Neural crest cell (in vitro differentiated cells): ENCODE measurements around the gene MAP3K6.

- PRO-cap: no peak
These were observed 26.9 kb upstream of the PIGV start for GRCh38 chr1:26760748-26761366.

GRCh38 chr1:26797450-26798223, 9.9 kb downstream of the PIGV start:
- PRO-cap: no peak

DNA sequence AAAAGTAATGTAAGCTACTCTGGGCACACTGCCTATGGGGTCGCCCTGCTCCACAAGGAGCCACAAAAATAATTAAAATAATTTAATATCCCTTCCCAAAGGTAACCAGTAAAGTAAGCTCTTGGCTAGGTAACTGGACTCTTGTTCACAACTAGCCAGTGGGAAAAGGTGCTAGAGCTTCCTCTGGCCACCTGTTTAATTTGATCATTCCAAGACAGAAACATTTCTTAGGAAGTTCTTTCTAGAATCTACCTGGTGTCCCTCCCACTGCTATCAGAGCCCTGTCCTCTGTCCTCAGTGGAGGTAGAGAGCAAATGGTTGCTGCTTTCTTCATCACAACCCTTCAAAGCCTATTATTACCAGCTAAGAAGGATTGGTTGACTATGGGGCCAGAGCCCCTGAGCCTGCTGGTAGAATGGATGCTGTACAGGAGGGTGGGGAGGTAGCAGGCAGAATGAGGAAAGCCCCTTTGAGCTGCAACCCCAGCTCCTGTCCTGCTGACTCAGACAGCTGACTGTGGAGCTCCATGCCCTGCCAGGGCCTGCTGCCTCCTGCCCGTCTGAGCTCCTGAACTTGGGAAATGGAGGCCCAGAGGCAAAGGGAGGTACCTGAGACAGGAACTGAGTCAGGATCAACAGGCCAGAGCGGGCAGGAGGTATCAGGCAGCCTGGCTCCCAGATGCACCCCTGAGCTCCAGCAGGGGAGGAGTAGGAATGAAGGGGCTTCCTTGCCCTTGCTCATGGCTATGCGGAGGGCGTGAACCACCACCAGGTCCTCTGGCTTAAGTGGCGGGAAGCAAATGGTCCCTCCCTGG, 4.2 kb upstream of the SFN start:
- PRO-cap: no peak

DNA sequence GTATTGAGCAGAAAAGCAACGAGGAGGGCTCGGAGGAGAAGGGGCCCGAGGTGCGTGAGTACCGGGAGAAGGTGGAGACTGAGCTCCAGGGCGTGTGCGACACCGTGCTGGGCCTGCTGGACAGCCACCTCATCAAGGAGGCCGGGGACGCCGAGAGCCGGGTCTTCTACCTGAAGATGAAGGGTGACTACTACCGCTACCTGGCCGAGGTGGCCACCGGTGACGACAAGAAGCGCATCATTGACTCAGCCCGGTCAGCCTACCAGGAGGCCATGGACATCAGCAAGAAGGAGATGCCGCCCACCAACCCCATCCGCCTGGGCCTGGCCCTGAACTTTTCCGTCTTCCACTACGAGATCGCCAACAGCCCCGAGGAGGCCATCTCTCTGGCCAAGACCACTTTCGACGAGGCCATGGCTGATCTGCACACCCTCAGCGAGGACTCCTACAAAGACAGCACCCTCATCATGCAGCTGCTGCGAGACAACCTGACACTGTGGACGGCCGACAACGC, 511 bp downstream of the SFN start:
- PRO-cap: no peak

- PRO-cap: bidirectional peak, plus-strand start at chr1:26865385, minus-strand start at chr1:26865065
These were observed 1.9 kb downstream of the SFN start for GRCh38 chr1:26864546-26865622.

DNA sequence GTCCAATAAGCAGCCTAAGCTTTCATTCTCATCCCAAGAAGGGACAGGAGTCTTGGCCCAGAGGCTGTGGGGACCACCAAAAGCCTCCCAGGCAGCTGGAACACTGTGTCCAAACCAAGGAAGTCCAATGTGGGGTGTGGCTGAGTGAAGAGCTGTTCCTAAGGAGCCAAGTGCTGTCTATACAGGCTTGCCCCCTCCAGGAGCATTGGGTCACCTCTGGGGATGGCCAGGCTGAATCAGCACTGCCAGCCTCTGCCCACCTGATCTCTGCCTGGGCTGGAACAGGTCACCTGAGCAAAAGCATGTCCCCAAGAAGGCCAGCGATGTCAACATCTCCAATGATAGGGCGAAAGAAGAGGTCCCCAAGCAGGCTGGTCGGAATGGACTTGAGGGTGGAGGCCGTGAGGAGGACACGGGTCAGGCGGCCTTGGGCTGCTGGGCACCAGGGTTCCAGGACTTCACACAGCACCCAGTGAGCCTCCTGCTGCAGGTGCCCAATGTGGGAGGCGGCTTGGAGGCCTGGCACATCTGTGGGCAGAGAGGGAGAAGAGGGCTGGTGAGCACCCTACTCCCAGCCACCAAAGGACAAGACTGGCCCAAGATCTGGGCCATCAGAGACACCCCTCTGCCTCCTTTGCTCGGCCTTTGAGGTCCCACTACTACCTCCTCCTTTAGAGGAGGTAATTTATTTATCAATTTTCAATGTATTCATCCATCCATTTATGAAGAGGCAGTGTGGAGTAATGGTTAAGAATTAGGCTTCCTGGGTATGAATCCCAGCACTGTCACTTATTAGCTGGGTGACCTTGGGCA, 2.0 kb downstream of the NR0B2 start:
- PRO-cap: no peak

- PRO-cap: no peak
These were observed 1.5 kb upstream of the NR0B2 start for GRCh38 chr1:26915120-26915878.

DNA sequence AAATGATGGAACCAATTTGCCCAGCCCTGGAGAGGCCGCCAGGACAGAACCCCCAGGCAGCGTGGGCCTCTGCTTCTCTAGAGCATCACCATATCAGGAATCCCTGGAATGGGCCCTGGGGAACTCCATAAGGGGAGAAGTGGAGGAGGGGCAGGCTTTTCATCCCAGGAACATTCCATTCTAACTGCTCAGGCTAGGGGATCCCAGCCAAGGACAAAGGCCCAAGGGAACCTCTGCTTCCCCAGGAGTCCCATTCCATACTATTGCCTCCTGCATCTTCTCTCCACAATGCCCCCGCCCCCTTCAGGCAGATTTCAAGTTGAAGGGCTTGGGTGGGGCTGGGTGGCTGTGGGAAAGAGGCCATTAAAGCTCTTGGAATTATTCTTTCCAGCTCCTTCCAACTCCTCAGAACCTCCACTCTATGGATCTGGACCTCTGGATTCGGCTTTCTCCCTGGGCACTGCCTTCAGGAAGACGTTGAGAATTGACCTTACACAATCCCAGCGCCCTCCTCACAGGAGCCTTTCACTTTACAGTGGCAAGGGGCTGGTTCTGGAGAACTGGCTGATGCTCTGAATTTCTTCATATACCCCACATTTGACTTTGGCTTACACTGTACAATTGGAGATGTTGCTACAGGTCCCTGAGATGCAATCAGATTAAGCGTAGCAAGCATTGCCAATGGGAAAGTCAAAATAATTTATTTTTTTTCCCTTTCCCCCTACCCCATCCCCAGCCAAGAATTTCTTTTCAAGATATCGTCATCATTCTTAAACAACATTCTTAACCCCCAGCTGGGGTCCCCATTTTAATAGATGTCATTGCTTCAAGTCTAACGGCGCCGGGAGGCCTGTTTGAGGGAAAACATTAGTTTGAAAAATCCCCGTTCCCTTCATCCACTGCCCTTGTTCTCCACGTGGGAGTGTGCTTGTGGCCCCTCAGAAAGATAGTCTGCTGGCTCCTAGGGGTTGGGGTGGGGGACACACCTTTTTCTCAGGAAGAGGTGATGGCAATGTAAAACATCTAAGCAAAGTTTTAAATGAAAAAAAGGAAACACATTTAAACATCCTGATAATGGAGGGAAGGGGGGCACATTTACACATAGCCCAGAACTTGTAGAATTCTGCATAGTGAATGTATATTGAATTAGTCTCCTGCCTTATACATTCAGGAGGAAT, 6.4 kb downstream of the TRNP1 start:
- PRO-cap: bidirectional peak, plus-strand start at position 191 of the sequence, minus-strand start at position 105 of the sequence

DNA sequence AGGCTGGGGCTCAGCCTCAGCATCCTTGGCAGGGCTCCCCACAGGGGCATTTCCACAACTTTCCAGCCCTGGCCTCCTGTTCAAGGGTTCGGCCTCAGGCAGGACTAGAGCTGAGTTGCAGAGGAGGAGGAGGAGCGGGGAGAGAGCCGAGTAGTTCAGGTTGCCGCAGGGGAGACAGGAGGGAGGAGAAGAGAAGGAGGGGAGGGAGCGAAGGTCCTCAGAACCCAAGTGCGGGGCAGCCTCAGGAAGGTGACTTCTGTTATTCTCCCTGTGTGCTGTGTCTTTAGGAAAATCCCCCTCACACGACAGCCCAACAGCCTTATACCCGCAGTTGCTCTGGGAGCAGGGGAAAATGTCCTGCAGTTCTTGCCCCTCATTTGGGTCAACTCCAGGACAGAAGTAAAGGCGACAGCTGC, 46.4 kb upstream of the TENT5B start:
- PRO-cap: no peak

- PRO-cap: no peak
These were observed 56.4 kb downstream of the SLC9A1 start for GRCh38 chr1:27098363-27099012.

GRCh38 chr1:27099013-27100218, 55.5 kb downstream of the SLC9A1 start:
- PRO-cap: no peak

DNA sequence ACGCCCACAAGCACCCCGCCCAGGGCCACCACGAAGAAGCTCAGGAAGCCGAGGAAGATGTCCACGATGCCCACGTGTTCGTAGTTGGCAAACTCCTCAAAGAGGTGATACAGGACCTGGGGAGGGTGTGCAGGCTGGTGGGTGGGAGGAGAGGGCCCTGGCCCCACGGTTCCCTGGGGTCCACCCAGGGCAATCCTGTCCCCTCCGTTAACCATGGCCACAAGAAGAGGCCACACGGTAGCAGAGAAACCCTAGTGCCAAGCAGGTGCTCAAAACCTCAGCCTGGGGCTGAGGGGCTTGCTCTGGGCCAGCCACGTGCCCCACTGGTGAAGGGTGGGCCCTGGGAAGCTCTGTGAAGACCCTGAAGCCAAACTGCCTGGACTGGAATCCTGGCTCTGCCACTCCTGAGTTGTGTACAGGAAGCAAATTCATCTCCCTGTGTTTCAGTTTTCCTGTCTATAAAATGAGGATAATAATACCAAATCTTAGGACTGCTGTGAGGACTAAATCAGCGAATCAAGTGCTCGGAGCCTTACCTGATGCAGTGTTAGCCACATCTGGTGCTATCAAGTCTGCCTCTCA, 45.2 kb downstream of the SLC9A1 start:
- PRO-cap: no peak

- PRO-cap: no peak
These were observed 1.3 kb downstream of the SYTL1 start for GRCh38 chr1:27342902-27343817.

- PRO-cap: bidirectional peak, plus-strand start at chr1:27367066, minus-strand start at chr1:27366959
These were observed at the start of gene MAP3K6 for GRCh38 chr1:27366762-27367698. TSS of gene MAP3K6 (minus strand) at chr1:27366961.

DNA sequence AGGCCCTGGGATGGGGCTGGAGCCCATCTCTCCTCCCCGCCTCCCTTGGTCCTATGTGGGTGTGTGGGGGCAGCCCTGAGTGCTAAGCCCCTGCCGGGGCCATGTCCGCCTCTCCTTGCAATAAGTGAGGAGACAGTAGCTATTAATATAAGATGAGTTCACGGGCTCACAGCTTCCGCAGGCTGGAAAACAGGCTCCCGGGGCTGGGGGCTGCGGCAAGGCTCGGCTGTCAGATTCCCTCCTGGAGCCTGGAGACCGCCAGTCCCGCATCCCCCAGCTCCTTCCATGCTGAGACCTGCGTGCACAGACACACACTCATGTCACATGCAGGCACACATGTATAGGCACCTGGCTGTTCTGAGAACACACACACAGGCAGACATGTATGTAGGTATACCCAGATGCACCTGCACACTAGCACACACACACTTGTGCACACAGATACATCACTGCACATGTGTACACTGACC, 7.2 kb downstream of the GPR3 start:
- PRO-cap: no peak

GRCh38 chr1:27490450-27490805, 461 bp upstream of the WASF2 start:
- PRO-cap: bidirectional peak, plus-strand start at chr1:27490615, minus-strand start at chr1:27490560

GRCh38 chr1:27519197-27520098, 29.5 kb upstream of the WASF2 start:
- PRO-cap: no peak

DNA sequence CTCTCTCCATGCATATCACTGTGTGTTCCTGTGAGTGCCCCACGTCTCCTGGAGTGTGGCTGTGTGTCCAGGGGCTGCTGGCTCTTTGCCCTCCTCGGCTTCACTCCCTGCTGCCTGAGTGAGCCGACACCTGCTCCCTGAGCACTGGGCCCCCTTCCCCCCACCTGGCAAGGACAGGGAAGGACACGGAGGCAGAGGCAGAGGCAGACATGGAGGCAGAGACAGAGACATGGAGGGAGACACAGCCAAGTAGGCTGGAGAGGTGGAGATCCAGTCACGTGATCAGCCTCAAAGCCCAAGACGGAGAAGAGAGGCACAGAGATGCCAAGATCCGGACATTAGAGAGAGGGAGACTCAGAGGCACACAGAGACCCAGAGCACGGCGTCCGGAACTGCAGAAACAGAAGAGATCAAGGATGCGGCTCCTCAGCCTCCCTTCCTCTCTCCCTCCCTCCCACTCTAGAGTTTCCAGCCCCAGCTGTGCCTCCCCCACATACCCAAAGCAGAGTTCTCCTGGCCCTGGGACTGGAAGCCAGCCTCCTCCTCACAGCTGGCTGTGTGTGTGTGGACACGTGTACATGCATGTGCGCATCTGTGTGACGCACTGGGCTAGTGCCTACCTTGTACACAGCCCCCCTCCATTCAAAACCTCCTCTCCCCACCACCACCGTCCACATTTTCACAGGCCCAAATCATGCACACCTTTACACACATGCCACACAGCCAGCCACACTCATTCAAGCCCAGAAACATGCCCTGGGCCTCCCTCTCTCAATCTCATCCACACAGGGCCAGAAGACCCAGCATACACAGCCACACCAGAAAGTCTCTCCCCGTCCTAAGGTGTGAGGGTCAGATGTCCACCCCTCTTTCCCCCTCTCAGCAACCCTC, 39.1 kb upstream of the WASF2 start:
- PRO-cap: no peak

DNA sequence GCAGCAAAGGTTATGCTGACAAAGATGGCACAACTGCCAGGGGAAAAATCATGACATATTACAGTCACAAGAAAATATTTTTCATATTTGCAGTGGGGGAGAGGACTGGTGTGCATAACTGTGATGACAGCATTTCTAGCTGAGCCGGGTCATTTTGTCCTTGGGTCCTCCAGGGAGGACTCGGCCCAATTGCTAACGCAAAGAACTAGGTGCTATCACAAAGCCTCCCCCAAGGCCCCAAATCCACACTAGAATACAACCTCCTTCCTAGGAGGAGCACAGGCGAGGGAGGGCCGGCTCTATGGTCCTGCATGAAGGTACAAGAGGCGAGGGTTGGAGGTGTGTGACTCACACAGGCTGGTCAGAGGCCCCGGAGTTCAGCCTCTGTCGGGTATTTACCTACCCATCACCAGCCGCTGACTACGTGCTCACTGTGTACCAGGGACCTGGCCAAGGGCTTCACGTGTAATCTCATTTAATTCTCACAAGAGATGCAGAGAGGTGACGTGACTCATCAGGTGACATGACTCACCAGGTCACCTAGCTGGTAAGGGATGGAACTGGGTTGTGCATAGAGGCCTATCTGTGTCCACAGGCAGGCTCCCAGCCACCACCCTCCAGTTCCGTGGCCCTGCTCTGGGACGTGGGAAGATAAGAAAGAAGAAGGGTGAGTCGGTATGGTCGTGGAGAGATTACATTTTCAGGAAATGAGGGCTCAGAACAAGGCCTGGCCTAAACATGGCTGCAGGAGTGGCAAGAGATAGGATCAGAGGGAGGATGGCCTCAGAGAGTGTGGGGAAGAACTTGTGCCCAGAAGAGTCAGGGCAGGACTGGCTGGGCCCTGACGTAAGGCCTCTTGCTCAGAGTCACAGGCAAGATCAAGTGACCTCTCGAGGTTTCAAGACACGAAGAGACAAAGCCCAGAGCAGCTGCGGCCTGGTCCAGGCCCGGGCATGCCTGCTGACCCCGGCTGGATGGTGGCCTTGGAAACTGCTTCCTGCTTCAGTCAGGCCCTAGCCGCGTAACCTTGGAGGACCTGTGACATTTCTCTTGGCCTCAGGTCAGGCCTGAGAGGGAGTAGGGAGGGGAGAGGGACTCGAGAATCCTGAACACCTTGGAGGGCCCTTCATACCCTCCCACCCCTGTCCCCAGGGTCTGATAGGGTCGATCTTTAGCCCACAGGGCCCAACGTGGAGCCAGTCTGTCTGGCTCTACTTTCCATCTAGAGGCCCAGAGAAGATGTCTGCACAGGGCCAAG, 52.6 kb upstream of the WASF2 start:
- PRO-cap: bidirectional peak, plus-strand start at position 923 of the sequence, minus-strand start at position 832 of the sequence

DNA sequence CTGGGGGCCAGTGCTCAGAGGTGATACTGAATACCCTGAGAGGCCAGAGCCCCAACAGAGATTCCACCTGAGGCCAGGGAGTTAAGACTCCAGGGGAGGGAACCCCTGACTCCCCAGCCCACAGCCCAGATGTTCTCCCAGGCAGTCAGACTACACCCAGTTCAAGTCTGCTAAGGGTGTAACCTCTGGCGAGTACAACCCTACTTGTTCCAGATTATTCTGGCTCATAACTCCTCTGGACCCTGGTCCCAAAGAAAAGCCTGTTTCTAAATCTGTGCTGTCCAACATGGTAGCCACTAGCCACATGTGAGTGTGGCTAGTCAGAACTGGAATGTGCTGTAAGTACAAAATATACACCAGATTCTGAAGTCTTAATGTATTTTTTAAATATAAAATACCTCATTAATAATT, 26.1 kb downstream of the AHDC1 start:
- PRO-cap: no peak